ENCODE measurements around a stretch of chr7.

- PRO-cap = no peak
- RAMPAGE, long total RNA, 4 experiments = no peak in any of the 4 experiments
These were observed 47.3 kb downstream of the CLEC2L start for GRCh38 chr7:139570567-139571369.

GRCh38 chr7:139588448-139589208 is 65.1 kb downstream of the CLEC2L start:
- PRO-cap = no peak
- RAMPAGE, long total RNA, 4 experiments = no peak in any of the 4 experiments

DNA sequence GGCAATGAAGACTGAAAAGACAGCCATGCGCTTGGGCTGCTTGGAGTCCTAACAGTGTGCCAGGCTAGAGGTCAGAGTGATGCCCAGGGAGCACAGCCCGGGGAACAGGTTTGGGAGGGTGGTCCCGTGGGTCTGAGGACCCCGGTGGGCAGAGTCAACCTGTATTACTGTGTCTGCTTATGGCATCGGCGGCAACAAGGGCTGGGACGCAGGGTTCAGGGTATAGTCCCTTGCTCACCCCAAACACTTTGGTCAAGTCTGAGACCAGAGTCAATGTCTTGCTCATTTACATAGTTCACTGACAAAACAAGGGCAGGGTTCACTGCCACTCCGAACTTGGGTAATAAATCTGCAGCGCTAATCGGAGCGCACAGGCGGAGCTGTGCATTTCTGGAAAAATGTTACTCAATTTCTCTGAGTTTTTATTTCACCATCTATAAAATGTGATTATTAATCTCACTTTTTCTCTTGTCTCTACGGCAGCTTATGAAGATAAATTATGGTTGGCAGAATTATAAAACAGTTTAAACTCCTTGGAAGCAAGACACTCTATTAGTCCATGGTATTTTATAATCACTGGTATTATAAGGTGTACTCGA is 118.1 kb downstream of the CLEC2L start:
- PRO-cap = no peak
- RAMPAGE, long total RNA, 4 experiments = no peak in any of the 4 experiments

GRCh38 chr7:139643809-139644607 is 120.5 kb downstream of the CLEC2L start:
- PRO-cap = no peak
- RAMPAGE, long total RNA, 4 experiments = no peak in any of the 4 experiments

DNA sequence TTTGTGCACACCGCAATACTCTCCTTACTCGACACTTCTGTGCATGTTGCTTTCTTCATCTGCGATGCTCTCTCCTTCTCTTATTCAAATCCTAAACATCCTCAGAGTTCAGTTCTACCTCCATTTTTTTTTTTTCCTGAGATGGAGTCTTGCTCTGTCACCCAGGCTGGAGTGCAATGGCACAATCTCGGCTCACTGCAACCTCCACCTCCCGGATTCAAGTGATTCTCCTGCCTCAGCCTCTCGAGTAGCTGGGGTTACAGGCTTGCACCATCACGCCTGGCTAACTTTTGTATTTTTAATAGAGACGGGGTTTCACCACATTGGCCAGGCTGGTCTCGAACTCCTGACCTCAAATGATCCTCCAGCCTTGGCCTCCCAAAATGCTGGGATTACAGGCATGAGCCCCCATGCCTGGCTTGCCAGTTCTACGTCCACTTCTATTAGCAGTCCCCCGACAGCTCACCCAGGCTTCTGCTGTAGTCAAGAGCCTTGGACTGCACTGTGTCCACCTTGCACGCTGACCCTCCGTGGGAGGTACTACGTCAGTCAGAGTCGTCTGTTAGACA is 121.0 kb downstream of the HIPK2 start:
- PRO-cap = no peak
- RAMPAGE, long total RNA, 4 experiments = start-site peak on the minus strand in 1 of 4 experiments, centred at position 343 of the sequence, 5 reads per replicate

DNA sequence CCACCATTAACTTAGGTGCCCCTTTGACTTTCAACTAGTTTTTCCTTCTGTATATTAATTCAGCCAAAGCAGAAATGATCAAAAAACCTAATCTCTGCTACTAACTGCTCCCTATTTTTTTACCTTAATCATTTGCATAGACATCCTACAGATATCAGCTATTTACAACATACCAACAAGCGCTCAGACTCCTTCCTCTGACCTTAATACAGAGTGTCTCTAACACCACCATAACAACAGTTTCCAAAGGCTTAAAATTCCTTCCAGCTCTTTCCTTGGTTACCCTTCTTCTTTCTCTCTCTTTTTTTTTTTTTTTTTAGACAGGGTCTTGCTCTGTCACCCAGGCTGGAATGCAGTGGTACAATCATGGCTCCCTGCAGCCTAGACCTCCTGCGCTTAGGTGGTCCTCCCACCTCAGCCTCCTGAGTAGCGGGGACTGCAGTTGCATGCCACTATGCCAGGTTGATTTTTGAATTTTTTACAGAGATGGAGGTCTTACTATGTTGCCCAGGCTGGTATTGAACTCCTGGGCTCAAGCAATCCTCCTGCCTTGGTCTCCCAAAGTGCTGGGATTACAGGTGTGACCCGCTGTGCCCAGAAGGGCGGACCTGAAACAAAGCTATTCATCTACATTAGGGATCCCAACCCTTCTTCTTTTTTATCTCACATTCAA is 112.9 kb downstream of the HIPK2 start:
- PRO-cap = no peak
- RAMPAGE, long total RNA, 4 experiments = no peak in any of the 4 experiments

DNA sequence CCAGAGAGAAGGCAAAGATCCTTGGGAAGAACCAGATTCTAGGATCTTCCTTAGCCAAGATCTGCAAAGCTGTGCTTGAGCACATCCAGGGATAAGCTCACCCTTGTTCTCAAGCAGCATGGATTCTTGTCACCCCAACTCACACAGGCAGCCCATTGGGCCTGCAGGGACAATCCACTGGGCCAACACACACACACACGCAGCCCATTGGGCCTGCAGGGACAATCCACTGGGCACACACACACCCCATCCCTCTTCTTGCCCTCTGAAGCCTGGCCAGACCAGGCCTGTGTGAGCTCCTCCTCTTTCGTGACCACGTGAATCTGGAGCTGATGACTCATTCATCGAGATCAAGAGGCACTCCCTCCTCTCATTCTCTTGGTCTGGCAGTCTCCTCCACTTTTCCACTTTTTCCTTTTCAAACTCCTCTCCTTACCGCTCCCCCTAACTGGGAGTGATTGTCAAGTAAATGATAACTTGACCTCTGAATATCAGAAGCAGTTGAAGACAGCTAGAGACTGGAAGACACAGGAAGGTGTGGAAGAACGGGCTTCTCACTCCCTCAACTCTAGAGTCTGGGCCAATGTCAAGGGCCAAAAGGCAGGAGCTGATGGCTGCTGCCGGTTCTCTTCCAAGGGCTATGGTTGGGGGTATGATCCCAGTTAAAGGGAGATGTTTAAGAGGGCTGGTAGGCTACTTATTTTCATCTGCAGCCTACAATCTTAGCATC is 89.7 kb downstream of the HIPK2 start:
- PRO-cap = no peak
- RAMPAGE, long total RNA, 4 experiments = start-site peak on the minus strand in 1 of 4 experiments, centred at position 178 of the sequence, 6 reads per replicate

GRCh38 chr7:139745611-139745939 is 32.2 kb downstream of the HIPK2 start:
- PRO-cap = no peak
- RAMPAGE, long total RNA, 4 experiments = no peak in any of the 4 experiments

- PRO-cap = no peak
- RAMPAGE, long total RNA, 4 experiments = no peak in any of the 4 experiments
These were observed 14.9 kb downstream of the HIPK2 start for GRCh38 chr7:139762889-139763293.

DNA sequence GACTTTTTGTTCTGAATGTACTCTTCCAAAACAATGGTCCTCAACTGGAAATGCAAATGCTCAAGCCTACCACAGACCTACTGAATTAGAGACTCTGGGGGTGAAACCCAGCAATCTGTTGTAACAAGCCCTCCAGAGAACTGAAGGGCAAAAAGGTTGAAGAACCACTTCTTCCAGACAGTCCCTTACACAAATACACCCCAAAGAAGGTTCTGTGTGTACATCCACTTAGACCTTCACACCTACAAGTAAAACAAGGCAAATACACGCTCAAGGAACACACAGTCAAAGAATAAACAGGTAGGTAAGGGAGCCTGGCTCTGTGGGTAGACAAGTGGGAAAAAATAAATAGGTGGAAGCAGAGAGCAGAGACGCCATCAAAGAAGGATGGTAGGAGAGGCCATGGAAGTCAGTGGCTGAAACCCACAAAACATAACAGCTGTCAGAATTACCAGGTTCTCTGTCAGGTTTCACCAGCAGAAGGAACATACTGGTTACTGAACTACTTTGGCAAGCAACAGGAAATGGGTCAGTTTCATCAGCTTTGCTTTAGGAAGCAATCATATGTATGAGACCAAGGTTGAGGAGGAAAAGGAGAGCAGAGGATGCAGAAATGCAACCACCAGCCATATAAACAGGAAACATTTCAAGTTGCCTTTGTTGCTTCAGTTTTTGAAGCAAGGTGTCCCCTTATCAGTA is 10.5 kb downstream of the HIPK2 start:
- PRO-cap = no peak
- RAMPAGE, long total RNA, 4 experiments = no peak in any of the 4 experiments

DNA sequence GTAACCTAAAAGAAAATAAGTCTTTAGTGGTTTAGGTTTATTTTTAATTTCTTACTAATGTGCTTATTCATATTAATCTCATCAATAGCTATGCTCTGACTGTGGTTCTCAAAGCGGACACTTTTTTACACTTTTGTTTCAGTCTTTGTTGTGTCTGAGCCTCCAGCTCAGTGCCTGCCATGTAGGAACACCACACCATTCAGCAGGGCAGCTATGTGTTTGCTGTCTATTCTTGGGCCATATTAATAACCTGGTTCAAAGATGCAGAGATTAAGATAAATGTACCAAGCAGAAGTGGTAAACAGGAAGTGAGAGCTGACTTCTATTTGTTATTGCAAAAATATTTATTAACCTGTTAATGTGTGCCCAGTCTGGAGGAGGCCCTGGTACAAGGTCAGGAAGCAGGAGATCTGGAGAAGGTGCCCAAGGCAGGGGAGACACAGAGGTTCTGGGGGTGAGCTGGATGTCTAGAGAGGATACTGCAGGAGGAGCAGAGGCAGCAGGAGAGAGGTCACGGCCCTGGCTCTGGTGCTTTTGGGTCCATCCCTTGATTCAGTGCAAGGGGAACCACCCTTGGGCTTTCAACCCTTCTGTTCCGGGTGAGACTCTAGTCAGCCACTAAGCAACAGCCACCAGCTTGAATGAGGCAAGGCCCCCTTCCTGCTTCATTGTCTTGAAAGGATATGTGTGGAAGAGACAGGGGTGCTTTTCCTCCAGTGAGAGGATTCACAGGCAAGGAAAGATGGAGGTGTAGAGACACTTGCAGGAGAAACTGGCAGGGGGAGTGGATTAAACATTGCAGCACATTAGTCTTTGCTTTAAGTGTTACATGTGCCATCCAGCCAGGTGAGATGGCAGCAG is 1.9 kb downstream of the TBXAS1 start:
- PRO-cap = no peak
- RAMPAGE, long total RNA, 4 experiments = no peak in any of the 4 experiments

GRCh38 chr7:139961408-139962499 is 101.0 kb downstream of the PARP12 start:
- PRO-cap = no peak
- RAMPAGE, long total RNA, 4 experiments = no peak in any of the 4 experiments

DNA sequence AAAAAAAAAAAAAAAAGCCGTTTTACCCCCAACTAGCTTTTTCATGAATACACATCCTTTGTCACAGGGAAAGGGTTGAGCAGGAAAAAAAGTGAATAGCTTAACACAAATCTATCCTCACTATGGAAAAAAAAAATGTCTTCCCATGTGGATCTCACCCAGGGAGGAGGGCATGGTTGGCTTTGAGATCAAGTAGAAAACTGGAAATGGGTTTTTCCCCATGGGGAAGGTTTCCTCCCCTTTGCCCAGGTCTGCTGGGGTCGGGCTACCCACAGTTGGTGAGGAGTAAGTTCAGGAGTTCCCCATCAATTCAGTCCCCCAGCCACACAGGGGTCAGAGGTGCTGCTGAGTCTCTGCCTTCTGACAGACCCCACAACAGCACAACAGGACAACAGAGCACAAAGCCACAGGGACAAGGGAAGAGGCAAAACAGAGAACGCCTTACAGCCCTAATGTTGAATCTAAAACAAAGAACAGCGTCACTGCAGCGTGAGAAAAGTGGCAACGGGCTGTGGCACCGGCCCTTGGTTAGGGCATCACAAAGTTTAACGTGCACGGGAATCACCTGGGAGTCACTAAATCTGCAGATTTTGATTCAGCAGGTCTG is 93.2 kb downstream of the PARP12 start:
- PRO-cap = no peak
- RAMPAGE, long total RNA, 4 experiments = no peak in any of the 4 experiments

- PRO-cap = no peak
- RAMPAGE, long total RNA, 4 experiments = start-site peak on the minus strand in 1 of 4 experiments, at chr7:140026020-140026496 at its widest, 19 reads per replicate
These were observed 36.6 kb downstream of the PARP12 start for GRCh38 chr7:140025938-140026855.

DNA sequence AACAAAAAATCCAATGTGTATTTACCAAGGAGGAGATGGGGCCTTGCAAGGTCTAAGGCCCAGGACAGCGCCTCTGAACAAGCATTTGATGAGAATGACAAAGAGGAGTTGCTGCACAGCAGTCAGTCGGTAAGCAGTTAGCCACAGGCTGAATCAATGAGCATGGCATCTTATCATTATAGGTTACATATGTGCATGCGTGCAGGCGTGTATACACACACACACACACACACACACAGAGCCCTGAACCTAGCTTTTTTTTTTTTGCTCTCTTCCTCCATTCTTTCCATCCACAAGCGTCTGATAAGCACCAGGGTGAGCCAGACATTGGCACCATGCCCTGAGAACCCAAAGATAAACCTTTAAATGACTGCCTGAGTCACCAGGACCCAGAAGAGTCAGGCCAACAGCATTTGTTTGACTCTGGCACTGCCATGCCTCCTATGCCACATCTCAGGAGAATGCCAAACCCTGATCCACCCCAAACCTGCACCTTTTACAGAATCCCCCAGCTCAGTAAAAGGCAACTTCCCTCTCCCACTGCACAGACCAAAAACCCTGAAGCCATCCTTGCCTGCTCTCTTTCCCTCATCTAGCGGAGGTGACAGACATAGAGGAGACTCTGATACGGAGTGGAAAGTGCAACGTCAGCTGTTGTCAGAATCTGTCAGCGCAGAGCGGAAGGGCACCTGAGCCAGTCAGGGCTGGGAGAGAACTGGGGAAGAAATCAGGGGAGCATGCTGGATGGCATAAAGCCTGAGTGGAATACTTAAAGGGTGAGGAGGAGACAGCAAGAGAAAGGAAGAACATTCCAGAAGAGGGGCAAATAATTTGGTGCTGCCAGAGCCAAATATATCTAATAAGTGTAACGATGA is 3.4 kb downstream of the PARP12 start:
- PRO-cap = no peak
- RAMPAGE, long total RNA, 4 experiments = no peak in any of the 4 experiments

- PRO-cap = no peak
- RAMPAGE, long total RNA, 4 experiments = no peak in any of the 4 experiments
These were observed 52.7 kb upstream of the KDM7A start for GRCh38 chr7:140229492-140229899.

DNA sequence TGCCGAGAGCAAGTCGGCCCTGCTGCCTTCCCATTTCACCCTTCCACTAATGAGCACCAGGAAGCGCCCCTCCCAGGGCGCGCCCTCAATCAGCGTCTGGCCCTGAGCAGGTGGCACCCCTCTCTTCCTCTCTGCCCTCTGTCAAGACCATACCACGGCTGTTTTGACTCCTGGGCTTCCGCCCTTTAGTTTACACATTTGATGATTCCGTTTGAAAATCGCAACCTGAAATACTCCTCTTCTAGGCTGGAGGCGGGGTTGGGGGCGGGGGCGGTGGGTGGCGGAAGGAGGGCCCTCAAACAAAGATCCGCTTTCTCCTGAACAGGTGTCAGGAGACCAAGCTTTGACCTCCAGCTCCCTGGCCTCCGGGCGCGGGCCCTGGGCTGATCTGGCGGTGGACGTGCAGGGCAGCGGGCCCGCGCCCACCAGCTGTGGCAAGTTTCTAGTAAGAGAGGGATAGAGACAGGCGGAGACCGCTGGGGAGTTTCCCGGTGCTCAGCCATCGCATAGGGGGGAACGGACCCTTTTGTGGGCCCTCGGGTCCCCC is 53.2 kb upstream of the KDM7A start:
- PRO-cap = bidirectional peak, plus-strand start at position 123 of the sequence, minus-strand start at position 48 of the sequence
- RAMPAGE, long total RNA, 4 experiments = no peak in any of the 4 experiments

DNA sequence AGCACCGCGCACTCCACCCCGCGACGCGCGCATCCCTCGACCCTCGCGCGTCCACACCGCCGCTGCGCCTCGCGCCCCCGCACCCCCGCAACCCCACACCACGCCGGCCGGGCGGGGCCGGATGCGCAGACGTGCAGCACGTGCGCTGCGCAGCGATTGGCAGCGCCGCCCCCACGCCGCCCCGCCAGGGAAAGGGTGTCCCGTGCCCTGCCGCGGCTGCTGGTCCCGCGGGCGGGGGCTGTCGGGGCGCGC is 53.7 kb upstream of the KDM7A start:
- PRO-cap = bidirectional peak, plus-strand start at position 191 of the sequence, minus-strand start at position 95 of the sequence
- RAMPAGE, long total RNA, 4 experiments = no peak in any of the 4 experiments

GRCh38 chr7:140230810-140231780 is 54.3 kb upstream of the KDM7A start:
- PRO-cap = no peak
- RAMPAGE, long total RNA, 4 experiments = no peak in any of the 4 experiments

DNA sequence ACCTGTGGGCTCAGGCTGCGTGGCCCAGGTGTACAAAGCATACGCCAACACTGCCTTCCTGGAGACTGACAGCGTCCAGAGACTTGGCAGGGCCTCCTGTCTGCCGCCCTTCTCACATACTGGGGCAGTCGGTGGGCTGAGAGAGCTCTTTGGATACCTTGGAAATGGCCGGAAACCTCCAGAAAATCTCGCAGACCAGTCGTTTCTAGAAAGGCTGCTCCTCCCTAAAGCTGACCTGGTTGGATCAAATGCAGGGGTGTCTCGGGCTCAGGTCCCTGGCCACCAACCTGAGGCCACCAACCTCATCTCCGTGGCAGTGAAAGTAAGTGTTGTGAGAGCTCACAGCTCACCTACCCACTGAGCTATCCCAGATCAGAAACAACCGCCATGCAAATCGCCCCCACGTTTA is 1.2 kb downstream of the ADCK2 start:
- PRO-cap = no peak
- RAMPAGE, long total RNA, 4 experiments = no peak in any of the 4 experiments

All from suprapubic skin (tissue), 4 donors.